K562 (cell line): ENCODE measurements around the gene E2F2.

GRCh38 chr1:23530402-23531733 is at the start of gene E2F2:
Gene E2F2, minus strand, starts transcription at chr1:23531233.
- RAMPAGE, long total RNA = no peak
- RRBS = 2% methylated on average over 60 of the region's 108 CpGs
PRO-cap:
- standard = bidirectional peak, plus-strand start at chr1:23530980, minus-strand start at chr1:23530886; bidirectional peak, plus-strand start at chr1:23531467, minus-strand start at chr1:23531214
- CoPRO, capped RNA only, 2 experiments = peak in 2 of 2 experiments; most common plus-strand start chr1:23530871 (in 1); most common minus-strand start chr1:23531311 (in 2)
- CoPRO, capped and uncapped RNA, 2 experiments = peak in 2 of 2 experiments; most common plus-strand start chr1:23531467 (in 2); most common minus-strand start chr1:23531311 (in 2)
- CoPRO, uncapped RNA only, 2 experiments = peak in 2 of 2 experiments; most common plus-strand start chr1:23531467 (in 2); most common minus-strand start chr1:23531205 (in 1)
CAGE:
- cytosol, long polyA plus RNA = no peak
- long polyA plus RNA = no peak
- nucleolus, long total RNA = no peak
- nucleus, long polyA plus RNA = no peak

DNA sequence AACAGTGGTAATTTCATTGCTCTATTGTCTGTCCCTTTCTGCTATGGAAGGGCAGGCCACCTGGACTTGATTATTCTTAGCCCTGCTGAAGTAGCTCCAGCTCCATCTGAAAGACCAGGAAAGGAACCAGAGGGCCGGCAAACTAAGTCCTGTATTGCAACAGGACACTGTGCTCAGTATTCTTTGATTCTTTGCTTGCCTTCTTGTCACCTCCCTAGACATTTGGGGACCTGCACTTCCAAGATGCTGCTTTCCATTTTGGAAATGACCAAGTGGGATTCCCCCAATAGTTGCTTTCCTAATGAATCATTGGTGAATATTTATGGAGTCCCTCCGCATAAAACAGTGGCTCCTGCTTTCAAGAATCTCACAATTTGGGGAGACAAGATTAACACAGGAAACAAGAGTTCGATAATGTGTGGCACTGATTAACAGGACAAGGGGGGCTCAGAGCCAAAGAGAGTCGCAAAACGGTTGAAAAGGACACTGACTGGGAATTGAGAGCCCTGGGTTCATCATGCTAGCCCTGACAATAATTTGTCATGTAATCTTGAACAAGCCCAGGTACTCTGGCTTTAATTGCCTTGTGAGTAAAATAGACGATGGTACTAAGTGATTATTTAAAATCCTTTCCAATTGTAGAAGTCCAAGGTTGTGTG is 1.3 kb upstream of the ID3 start:
- RAMPAGE, long total RNA = no peak
- RRBS = no CpG with 5 or more reads among the region's 6 CpGs
PRO-cap:
- standard = no peak
- CoPRO, capped RNA only, 2 experiments = no peak in any of the 2 experiments
- CoPRO, capped and uncapped RNA, 2 experiments = no peak in any of the 2 experiments
- CoPRO, uncapped RNA only, 2 experiments = no peak in any of the 2 experiments
CAGE:
- cytosol, long polyA plus RNA = no peak
- long polyA plus RNA = no peak
- nucleolus, long total RNA = no peak
- nucleus, long polyA plus RNA = no peak

DNA sequence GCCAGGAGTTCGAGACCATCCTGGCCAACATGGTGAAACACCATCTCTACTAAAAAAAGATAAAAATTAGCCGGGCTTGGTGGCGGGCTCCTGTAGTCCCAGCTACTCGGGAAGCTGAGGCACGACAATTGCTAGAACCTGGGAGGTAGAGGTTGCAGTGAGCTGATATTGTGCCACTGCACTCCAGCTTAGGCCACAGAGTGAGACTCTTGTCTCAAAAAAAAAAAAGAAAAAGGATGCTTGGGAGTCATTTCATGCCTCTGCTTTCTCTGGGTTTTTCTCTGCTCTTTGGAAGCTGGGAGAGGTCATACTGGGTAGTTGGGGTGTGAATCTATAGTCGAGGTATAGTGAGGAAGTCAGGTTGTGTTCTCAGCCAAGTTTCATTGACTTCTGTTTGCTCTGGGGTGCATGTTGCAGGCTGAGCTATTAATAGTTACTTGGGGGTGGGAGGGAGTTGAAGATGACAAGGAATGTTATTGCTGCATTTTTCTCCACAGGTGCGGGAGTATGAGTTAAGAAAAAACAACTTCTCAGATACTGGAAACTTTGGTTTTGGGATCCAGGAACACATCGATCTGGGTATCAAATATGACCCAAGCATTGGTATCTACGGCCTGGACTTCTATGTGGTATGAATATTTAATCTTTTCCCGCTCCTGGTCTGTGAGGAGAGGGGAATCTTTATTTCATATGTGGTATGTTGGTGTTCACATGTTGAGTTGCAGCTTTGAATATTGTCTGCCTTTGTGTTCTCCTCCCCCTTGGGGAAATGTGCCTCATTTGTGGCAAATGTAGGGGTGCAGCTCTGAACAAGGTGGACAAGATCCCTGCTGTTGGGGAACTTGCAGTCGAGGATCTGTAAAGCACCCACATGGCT is 2.8 kb downstream of the RPL11 start:
- RAMPAGE, long total RNA = no peak
- RRBS = no CpG with 5 or more reads among the region's 11 CpGs
PRO-cap:
- standard = no peak
- CoPRO, capped RNA only, 2 experiments = no peak in any of the 2 experiments
- CoPRO, capped and uncapped RNA, 2 experiments = no peak in any of the 2 experiments
- CoPRO, uncapped RNA only, 2 experiments = peak in 2 of 2 experiments; most common plus-strand start position 168 of the sequence (in 1)
CAGE:
- cytosol, long polyA plus RNA = no peak
- long polyA plus RNA = no peak
- nucleolus, long total RNA = no peak
- nucleus, long polyA plus RNA = no peak

GRCh38 chr1:23743641-23744327 is 513 bp downstream of the ELOA start:
- RAMPAGE, long total RNA = no peak
- RRBS = 2% methylated on average over 15 of the region's 78 CpGs
PRO-cap:
- standard = bidirectional peak, plus-strand start at chr1:23743896, minus-strand start at chr1:23743580
- CoPRO, capped RNA only, 2 experiments = peak in 2 of 2 experiments; most common plus-strand start chr1:23743854 (in 1); most common minus-strand start chr1:23744087 (in 1)
- CoPRO, capped and uncapped RNA, 2 experiments = no peak in any of the 2 experiments
- CoPRO, uncapped RNA only, 2 experiments = no peak in any of the 2 experiments
CAGE:
- cytosol, long polyA plus RNA = no peak
- long polyA plus RNA = no peak
- nucleolus, long total RNA = no peak
- nucleus, long polyA plus RNA = no peak

DNA sequence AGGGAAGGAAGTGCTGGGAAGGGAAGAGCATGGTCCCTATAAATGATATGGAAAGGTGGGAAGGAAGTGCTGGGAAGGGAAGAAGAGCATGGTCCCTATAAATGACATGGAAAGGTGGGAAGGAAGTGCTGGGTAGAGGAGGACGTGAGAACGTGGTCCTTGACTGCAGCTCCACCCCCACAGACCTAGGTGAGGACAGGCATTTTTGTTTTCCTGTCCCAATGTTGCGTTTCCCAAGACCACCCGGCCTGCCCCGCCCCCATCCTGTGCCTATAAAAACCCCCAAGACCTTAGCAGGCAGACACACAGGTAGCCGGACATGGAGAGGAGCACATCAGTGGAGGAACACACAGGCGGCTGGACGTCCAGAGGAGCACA is 12.5 kb upstream of the HMGCL start:
- RAMPAGE, long total RNA = no peak
- RRBS = 42% methylated on average over 1 of the region's 8 CpGs
PRO-cap:
- standard = unidirectional peak, plus-strand start at position 304 of the sequence
- CoPRO, capped RNA only, 2 experiments = no peak in any of the 2 experiments
- CoPRO, capped and uncapped RNA, 2 experiments = no peak in any of the 2 experiments
- CoPRO, uncapped RNA only, 2 experiments = no peak in any of the 2 experiments
CAGE:
- cytosol, long polyA plus RNA = no peak
- long polyA plus RNA = no peak
- nucleolus, long total RNA = no peak
- nucleus, long polyA plus RNA = no peak

DNA sequence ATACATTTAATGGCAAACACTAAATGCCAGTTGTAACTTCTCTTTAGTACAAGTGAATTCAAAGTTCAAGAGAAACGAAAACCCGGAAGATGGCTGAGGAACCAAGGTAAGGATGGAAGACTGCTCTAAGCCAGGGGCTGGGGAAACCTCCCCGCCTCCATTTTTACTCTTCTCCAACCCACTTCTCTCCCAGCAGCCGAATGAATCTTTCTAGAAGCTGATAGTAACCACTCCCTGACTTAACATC is 1.2 kb downstream of the FUCA1 start:
- RAMPAGE, long total RNA = no peak
- RRBS = no CpG with 5 or more reads among the region's 4 CpGs
PRO-cap:
- standard = no peak
- CoPRO, capped RNA only, 2 experiments = no peak in any of the 2 experiments
- CoPRO, capped and uncapped RNA, 2 experiments = no peak in any of the 2 experiments
- CoPRO, uncapped RNA only, 2 experiments = no peak in any of the 2 experiments
CAGE:
- cytosol, long polyA plus RNA = no peak
- long polyA plus RNA = no peak
- nucleolus, long total RNA = no peak
- nucleus, long polyA plus RNA = no peak

GRCh38 chr1:23936450-23937118 is 23.0 kb upstream of the PNRC2 start:
- RAMPAGE, long total RNA = no peak
- RRBS = no CpG with 5 or more reads among the region's 5 CpGs
PRO-cap:
- standard = no peak
- CoPRO, capped RNA only, 2 experiments = no peak in any of the 2 experiments
- CoPRO, capped and uncapped RNA, 2 experiments = no peak in any of the 2 experiments
- CoPRO, uncapped RNA only, 2 experiments = no peak in any of the 2 experiments
CAGE:
- cytosol, long polyA plus RNA = no peak
- long polyA plus RNA = no peak
- nucleolus, long total RNA = no peak
- nucleus, long polyA plus RNA = no peak

- RAMPAGE, long total RNA = no peak
- RRBS = no CpG with 5 or more reads among the region's 13 CpGs
PRO-cap:
- standard = no peak
- CoPRO, capped RNA only, 2 experiments = no peak in any of the 2 experiments
- CoPRO, capped and uncapped RNA, 2 experiments = no peak in any of the 2 experiments
- CoPRO, uncapped RNA only, 2 experiments = no peak in any of the 2 experiments
CAGE:
- cytosol, long polyA plus RNA = no peak
- long polyA plus RNA = no peak
- nucleolus, long total RNA = no peak
- nucleus, long polyA plus RNA = no peak
Measured at GRCh38 chr1:24107747-24108288, 4.1 kb downstream of the MYOM3 start.

- RAMPAGE, long total RNA = no peak
- RRBS = no CpG with 5 or more reads among the region's 10 CpGs
PRO-cap:
- standard = no peak
- CoPRO, capped RNA only, 2 experiments = no peak in any of the 2 experiments
- CoPRO, capped and uncapped RNA, 2 experiments = no peak in any of the 2 experiments
- CoPRO, uncapped RNA only, 2 experiments = no peak in any of the 2 experiments
CAGE:
- cytosol, long polyA plus RNA = no peak
- long polyA plus RNA = no peak
- nucleolus, long total RNA = no peak
- nucleus, long polyA plus RNA = no peak
Measured at GRCh38 chr1:24126153-24126927, 14.4 kb upstream of the MYOM3 start.

GRCh38 chr1:24507380-24507907 is 4.8 kb downstream of the RCAN3 start:
- RAMPAGE, long total RNA = no peak
- RRBS = no CpG with 5 or more reads among the region's 10 CpGs
PRO-cap:
- standard = no peak
- CoPRO, capped RNA only, 2 experiments = no peak in any of the 2 experiments
- CoPRO, capped and uncapped RNA, 2 experiments = no peak in any of the 2 experiments
- CoPRO, uncapped RNA only, 2 experiments = no peak in any of the 2 experiments
CAGE:
- cytosol, long polyA plus RNA = no peak
- long polyA plus RNA = no peak
- nucleolus, long total RNA = no peak
- nucleus, long polyA plus RNA = no peak

DNA sequence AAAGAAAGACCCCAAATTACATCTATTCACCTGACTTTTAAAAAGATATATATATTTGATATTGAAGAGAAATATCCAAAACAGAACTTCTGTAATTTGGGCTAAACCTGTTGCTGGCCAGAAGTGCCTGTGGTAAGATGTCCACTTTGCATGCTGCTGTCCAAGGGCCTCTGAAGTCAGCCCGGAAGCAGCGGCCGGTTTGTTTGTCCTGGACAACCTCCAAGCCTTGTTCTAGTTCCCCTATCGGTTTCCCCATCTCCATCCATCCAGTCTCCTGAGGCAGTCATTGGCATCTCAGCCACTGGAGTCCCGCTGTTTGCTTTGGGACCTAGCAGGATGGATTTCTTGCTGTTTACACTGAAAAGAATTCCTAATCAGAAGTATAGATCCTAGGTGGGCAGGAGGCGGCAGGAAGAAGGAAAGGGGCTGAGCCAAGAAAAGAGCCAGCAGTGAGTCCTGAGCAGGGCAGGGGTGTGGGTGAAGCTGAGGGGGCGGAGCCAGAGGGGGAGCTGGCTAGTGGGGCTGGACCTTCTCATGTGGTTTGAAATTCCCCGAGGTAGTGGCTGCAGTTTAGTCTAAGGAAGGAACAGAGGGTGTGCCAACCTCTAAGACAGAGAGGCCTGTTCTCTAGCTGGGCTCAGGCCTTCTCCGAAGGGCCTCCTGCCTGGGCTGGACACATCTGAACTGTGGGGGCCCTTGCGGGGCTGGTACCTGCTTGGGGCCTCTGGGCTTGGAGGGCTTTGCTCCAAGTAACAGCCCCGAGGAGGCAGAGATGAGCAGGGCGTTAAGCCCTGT is 3.3 kb downstream of the NCMAP start:
- RAMPAGE, long total RNA = no peak
- RRBS = no CpG with 5 or more reads among the region's 12 CpGs
PRO-cap:
- standard = no peak
- CoPRO, capped RNA only, 2 experiments = no peak in any of the 2 experiments
- CoPRO, capped and uncapped RNA, 2 experiments = no peak in any of the 2 experiments
- CoPRO, uncapped RNA only, 2 experiments = no peak in any of the 2 experiments
CAGE:
- cytosol, long polyA plus RNA = no peak
- long polyA plus RNA = no peak
- nucleolus, long total RNA = no peak
- nucleus, long polyA plus RNA = no peak

GRCh38 chr1:24655282-24656098 is 12.4 kb downstream of the SRRM1 start:
- RAMPAGE, long total RNA = no peak
- RRBS = no CpG with 5 or more reads among the region's 8 CpGs
PRO-cap:
- standard = no peak
- CoPRO, capped RNA only, 2 experiments = no peak in any of the 2 experiments
- CoPRO, capped and uncapped RNA, 2 experiments = no peak in any of the 2 experiments
- CoPRO, uncapped RNA only, 2 experiments = peak in 2 of 2 experiments; most common plus-strand start chr1:24655499 (in 1)
CAGE:
- cytosol, long polyA plus RNA = no peak
- long polyA plus RNA = no peak
- nucleolus, long total RNA = no peak
- nucleus, long polyA plus RNA = no peak

DNA sequence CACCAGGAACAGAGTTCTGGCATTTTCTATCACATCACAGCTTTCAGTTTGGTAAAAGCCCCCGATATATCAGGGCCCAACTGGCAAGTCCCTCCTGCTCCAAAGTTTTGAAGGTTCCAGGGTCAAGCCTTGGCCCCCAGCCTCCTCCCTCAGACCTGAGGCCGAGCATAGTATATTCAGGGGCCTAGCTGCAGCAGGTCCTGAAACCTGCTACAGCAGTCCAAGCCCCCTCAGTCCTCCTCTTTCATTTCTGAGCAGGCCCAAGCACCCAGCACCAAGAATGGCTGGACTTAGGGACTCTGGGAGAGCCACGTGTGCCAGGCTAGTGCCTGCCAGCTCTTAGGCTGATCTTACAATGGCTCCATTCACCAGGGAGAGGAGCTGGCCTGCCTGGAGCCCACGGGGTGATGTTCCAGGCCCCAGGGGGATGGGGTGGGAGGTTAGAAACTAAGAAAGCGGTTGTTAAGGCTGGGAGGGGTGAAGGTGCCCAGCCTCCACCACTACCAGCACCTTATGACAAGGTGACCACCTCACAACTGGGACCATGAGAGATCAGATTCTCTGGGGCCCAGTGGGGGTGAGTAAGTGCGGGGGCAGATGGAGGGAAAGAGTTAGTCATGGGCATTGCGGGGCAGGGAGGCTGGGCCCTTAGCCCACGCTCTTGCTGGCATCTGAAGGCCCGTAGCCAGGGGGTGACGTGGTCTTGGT is 30.4 kb upstream of the CLIC4 start:
- RAMPAGE, long total RNA = no peak
- RRBS = no CpG with 5 or more reads among the region's 10 CpGs
PRO-cap:
- standard = no peak
- CoPRO, capped RNA only, 2 experiments = no peak in any of the 2 experiments
- CoPRO, capped and uncapped RNA, 2 experiments = no peak in any of the 2 experiments
- CoPRO, uncapped RNA only, 2 experiments = no peak in any of the 2 experiments
CAGE:
- cytosol, long polyA plus RNA = no peak
- long polyA plus RNA = no peak
- nucleolus, long total RNA = no peak
- nucleus, long polyA plus RNA = no peak

GRCh38 chr1:24770152-24770587 is 24.9 kb downstream of the CLIC4 start:
- RAMPAGE, long total RNA = no peak
- RRBS = no CpG with 5 or more reads among the region's 1 CpG
PRO-cap:
- standard = no peak
- CoPRO, capped RNA only, 2 experiments = no peak in any of the 2 experiments
- CoPRO, capped and uncapped RNA, 2 experiments = no peak in any of the 2 experiments
- CoPRO, uncapped RNA only, 2 experiments = no peak in any of the 2 experiments
CAGE:
- cytosol, long polyA plus RNA = no peak
- long polyA plus RNA = no peak
- nucleolus, long total RNA = no peak
- nucleus, long polyA plus RNA = no peak

GRCh38 chr1:24923141-24923949 is 6.7 kb downstream of the RUNX3 start:
- RAMPAGE, long total RNA = no peak
- RRBS = no CpG with 5 or more reads among the region's 16 CpGs
PRO-cap:
- standard = no peak
- CoPRO, capped RNA only, 2 experiments = no peak in any of the 2 experiments
- CoPRO, capped and uncapped RNA, 2 experiments = no peak in any of the 2 experiments
- CoPRO, uncapped RNA only, 2 experiments = no peak in any of the 2 experiments
CAGE:
- cytosol, long polyA plus RNA = no peak
- long polyA plus RNA = no peak
- nucleolus, long total RNA = no peak
- nucleus, long polyA plus RNA = no peak

GRCh38 chr1:24927372-24928438 is 2.4 kb downstream of the RUNX3 start:
- RAMPAGE, long total RNA = no peak
- RRBS = no CpG with 5 or more reads among the region's 26 CpGs
PRO-cap:
- standard = no peak
- CoPRO, capped RNA only, 2 experiments = no peak in any of the 2 experiments
- CoPRO, capped and uncapped RNA, 2 experiments = no peak in any of the 2 experiments
- CoPRO, uncapped RNA only, 2 experiments = no peak in any of the 2 experiments
CAGE:
- cytosol, long polyA plus RNA = no peak
- long polyA plus RNA = no peak
- nucleolus, long total RNA = no peak
- nucleus, long polyA plus RNA = no peak

- RAMPAGE, long total RNA = no peak
- RRBS = no CpG with 5 or more reads among the region's 11 CpGs
PRO-cap:
- standard = no peak
- CoPRO, capped RNA only, 2 experiments = no peak in any of the 2 experiments
- CoPRO, capped and uncapped RNA, 2 experiments = no peak in any of the 2 experiments
- CoPRO, uncapped RNA only, 2 experiments = no peak in any of the 2 experiments
CAGE:
- cytosol, long polyA plus RNA = no peak
- long polyA plus RNA = no peak
- nucleolus, long total RNA = no peak
- nucleus, long polyA plus RNA = no peak
Measured at GRCh38 chr1:24992672-24993147, 62.6 kb upstream of the RUNX3 start.